Colonic mucosa (tissue), 1 donor: Measurements from ENCODE around the gene MAB21L4.

DNA sequence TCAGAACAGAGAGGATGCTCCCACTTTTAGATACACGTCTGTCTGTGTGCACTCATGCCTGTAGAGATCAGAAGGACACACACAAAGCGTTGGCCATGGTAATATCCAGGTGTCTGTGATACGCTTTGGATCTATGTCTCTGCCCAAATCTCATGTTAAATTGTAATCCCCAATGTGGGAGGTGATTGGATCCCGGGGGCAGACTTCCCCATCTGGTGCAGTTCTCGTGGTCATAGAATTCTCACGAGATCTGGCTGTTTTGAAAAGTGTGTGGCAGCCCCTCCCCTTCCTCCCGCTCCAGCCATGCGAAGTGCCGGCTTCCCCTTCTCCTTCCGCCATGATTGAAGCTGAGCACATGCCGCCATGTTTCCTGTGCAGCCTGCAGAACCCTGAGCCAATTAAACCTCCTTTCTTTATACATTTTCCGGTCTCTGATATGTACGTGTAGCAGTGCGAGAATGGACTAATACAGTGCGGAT is 42.4 kb downstream of the GPC1 start:
- PRO-cap: no peak

- PRO-cap: bidirectional peak, plus-strand start at chr2:240561287, minus-strand start at chr2:240561040
Measured at GRCh38 chr2:240561141-240561689, 1.1 kb downstream of the DUSP28 start.

DNA sequence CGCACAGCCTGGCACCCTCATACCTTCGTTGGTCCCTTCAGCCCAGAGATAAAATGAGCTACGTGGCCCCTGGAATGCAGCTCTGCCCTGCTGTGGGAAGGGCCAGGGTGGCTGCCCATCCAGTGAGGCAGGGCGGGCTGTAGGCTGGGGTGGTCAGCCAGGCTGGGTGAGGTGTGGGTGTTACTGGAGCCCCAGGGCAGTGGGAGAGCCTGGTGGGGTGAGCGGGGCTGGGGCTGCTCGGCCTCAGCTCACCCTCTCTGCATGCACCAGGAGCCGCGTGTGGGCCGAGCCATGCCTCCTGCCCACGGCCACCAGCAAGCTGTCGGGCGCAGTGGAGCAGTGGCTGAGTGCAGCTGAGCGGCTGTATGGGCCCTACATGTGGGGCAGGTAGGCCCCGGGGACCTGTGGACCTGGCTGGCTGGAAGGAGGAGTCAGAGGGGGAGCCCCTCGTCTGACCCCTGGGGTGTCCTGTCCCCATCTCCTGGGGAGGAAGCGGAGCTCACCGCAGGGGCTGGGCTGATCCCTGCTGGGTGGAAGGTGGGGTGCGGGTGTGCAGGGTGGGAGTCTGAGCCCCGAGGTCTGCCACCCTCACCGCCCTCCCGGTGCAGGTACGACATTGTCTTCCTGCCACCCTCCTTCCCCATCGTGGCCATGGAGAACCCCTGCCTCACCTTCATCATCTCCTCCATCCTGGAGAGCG is 5.4 kb downstream of the RNPEPL1 start:
- PRO-cap: no peak

- PRO-cap: no peak
Measured at GRCh38 chr2:240577476-240578094, 8.9 kb upstream of the CAPN10 start.

DNA sequence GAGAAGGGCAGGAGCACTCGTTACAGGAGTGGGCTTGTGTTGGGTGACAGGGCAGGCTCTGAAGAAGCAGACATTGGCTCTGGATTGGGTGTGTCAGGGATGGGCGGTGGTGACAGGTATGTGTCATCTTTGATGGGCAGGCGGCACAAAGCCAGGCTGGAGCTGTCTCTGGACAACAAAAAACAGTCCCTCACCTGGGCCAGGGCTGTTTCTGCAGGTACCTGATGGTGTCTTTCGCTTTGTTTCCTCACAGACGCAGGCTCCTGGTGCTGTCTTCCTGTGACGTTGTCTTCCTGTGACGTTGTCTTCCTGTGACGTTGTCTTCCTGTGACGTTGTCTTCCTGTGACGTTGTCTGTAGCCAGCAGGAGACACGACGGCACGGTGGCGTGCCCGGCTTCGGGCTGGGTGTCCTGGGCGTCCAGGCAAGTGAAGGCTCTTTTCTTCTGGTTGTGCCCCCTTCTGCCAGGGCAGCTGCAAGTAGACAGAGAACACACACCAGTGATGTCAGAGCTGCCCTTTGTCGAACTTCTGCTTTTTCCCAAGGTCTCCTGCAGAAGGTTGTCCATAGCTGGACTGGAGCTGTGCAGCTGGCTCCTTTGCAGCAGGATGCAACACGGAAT is 20.9 kb downstream of the GPR35 start:
- PRO-cap: no peak

DNA sequence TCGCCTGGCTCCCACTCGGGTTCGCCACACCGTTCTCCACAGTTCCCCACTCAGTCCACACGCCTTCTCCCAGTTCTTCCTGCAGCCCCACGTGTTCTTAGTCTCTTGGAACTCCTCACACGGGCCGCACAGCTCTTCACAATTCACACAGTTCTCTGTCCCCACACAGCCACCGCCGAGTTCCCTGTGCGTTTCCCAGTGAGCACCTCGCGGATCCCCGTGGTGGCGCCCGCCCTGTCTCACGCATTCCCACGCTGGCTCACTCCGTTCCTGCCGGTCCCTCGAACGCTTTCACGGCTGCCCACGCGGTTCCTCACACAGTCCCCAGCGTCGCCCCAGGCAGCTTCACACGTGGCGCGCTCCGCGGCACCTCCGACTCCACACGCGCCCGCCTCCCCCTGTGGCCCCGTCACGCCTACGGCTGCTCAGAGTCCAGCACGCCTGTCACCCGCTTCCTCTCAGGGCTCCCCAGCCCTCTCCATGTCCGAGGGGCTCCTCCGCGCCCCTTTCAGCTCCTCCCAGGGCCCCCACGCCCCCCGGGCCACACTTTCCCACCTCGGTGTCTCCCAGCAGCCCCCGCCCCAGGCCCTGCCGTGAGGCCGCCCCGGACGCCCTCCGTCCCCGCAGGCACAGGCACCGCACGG is 38.1 kb downstream of the KIF1A start:
- PRO-cap: no peak

- PRO-cap: no peak
Measured at GRCh38 chr2:240820933-240821723, 1.1 kb upstream of the KIF1A start.

GRCh38 chr2:240870829-240872013 is 2.6 kb downstream of the AGXT start:
- PRO-cap: no peak

DNA sequence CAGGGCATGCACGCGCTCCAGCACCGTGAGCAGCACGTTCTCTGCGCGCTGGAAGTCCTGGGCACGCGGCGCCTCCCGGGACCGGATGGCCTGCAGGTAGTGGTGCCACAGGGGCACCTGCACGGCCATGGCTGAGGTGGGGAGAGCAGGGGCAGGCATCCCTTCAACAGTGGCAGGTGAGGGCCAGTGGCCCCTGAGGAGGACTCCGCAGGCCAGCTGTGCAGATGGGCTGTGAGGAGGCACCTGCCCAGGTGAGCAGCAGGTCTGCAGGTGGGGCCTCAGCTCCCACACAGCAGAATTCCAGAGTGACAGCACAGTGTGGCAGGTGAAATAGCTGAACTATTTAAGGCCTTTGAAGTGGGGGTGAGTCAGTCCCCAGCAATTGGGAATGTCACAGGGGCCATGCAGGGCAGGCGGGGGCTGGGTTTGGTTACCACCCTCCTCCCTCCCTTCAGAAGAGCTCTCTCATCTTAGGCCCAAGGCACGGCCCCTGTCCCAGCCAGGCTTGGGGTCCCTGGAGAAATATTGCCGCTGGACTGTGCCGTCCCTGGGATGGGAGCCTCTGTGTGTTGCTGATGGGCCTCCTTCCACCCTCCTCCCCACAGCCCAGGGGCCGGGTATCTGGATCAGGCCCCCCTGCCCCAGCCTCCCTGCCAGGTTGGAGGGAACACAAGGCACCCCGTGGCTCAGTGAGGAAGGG is at the start of gene MAB21L4:
TSS of gene MAB21L4 (minus strand) at position 318 of the 700 bp plus-strand sequence.
- PRO-cap: no peak

DNA sequence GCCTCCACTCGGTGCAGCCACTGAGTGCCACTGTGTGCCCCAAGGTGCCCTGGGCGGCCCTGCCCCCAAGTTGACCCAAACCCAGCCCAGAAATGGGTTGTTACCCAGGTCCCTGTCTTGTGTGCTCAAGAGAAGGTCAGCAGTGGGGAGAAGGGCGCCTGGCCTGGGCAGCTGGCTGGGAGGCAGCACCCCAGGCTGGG is 2.1 kb upstream of the SNED1 start:
- PRO-cap: no peak

GRCh38 chr2:241033536-241034000 is 35.1 kb downstream of the SNED1 start:
- PRO-cap: no peak

DNA sequence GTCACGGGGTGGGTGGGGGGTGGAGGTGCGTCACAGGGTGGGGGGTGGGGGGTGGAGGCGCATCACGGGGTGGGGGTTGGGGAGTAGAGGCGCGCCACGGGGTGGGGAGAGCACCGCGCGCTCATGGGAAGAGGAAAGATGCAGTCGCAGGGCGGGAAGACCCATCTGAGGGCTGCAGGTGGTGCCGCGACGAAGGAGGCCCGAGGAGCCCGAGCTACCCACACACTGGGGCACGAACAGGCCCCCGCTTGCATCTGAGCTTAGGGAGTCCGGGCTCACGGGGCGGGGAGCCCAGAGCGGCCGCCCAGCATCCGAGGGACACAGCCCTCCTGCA is 37.6 kb downstream of the SNED1 start:
- PRO-cap: no peak

GRCh38 chr2:241073467-241073996 is 28.6 kb downstream of the MTERF4 start:
- PRO-cap: no peak

DNA sequence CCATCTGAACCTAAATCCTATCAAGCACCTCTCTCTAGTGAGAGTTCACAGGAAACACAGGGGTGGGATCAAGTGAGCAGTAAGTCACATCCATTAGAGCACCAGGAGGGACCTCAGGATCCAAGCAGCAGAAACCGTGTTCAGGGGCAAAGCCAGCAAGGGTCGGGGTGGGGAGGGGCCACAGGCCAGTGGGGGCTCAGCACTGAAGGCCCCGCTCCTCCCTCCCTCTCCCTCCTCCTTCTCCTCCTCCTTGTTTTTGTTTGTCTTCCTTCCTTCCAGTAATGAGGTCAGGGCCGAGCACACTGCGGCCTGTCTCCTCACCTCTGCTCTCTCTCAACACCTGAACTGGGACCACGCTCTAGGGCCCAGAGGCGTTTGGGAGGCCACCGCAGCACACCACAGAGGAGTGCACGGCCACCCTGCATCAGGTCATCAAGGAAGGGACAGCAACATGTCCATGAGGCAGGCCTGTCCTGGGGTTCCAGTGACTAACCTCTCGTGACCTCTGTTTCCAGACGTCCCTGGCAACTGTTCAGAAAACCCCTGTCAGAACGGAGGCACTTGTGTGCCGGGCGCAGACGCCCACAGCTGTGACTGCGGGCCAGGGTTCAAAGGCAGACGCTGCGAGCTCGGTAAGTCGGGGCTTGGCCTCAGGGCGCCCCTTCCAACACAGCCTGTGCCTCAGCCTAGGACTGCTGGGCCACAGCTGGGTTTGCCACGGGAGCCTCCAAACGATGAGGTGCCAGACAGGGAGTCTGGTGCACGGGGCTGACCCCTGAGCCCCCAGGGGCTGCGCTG is 20.7 kb downstream of the MTERF4 start:
- PRO-cap: no peak

DNA sequence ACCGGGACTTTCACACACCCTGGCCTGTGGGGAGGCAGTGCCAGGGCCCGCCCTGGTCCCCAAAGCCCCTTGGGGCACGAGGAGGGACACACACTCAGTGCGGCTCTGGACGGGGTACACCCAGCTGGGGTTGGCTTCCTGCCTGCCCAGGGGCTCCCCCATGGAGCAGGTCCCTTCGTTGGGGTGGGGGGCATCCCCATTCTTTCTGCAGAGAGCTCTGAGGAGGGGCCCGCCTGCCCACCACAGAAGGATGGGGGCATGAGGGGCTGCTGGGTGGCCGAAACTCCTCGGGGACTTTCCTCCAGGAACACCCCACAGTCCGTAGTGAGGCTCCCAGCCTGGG is 343 bp downstream of the ANO7 start:
- PRO-cap: no peak

- PRO-cap: no peak
Measured at GRCh38 chr2:241285196-241285621, 30.3 kb downstream of the HDLBP start.

GRCh38 chr2:241316811-241317114 is 1.0 kb downstream of the SEPTIN2 start:
- PRO-cap: no peak

- PRO-cap: no peak
Measured at GRCh38 chr2:241496133-241496640, 12.2 kb downstream of the STK25 start.

DNA sequence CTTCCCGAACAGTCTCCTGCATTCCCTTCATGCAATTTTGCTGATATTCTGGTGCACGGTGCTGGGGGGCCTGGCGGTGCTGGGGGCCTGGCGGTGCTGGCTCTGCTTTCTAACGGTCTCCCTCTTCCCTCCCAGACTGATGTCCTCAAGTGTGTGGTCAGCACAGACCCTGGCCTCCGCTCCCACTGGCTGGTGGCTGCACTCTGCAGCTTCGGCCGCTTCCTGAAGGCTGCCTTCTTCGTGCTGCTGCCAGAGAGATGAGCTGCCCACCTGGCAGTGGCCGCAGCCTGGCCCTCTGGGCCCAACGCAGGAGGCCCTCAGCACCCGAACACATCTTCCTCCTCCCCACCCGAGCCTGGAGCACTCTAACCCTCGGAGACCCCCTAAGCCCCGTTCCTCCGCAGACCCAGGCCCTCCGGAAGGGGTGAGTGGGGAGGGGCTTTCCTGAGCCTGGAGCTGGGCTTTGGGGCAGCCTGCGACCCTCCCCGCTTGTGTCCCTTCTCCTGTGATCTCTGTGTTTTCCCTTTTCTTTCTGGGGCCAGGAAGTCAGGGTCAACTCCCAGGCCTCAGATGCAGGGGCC is 13.7 kb downstream of the BOK start:
- PRO-cap: no peak

DNA sequence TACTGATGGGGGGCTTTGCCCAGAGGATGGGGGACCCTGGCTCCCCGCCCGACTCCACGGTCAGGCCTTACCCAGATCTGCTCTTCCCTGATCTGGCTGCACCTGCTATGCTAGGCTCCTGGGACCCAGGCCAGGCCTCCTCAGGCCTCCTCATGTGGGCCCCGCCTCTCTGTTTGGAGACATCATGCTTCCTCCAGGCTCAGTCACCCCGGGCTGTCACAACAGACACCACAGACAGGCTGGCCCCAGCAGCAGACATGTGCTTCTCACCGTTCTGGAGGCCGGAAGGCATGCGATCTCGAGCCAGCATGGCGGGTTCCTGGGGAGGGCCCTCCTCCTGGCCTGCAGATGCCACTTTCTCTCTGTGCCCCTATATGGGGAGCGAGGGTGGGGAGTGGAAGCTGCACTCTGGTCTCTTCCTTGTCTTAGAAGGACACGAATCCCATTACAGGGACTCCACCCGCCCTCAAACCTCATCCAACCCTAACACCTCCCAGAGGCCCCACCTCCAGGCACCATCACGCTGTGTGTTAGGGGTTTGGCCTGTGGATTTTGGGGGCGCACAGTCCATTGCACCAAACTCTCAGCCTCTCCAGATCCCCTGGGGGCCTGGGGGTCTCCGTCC is 10.8 kb upstream of the NEU4 start:
- PRO-cap: unidirectional peak, minus-strand start at position 84 of the sequence; unidirectional peak, minus-strand start at position 98 of the sequence; unidirectional peak, minus-strand start at position 366 of the sequence